ENCODE results near the gene TRMO.

DNA sequence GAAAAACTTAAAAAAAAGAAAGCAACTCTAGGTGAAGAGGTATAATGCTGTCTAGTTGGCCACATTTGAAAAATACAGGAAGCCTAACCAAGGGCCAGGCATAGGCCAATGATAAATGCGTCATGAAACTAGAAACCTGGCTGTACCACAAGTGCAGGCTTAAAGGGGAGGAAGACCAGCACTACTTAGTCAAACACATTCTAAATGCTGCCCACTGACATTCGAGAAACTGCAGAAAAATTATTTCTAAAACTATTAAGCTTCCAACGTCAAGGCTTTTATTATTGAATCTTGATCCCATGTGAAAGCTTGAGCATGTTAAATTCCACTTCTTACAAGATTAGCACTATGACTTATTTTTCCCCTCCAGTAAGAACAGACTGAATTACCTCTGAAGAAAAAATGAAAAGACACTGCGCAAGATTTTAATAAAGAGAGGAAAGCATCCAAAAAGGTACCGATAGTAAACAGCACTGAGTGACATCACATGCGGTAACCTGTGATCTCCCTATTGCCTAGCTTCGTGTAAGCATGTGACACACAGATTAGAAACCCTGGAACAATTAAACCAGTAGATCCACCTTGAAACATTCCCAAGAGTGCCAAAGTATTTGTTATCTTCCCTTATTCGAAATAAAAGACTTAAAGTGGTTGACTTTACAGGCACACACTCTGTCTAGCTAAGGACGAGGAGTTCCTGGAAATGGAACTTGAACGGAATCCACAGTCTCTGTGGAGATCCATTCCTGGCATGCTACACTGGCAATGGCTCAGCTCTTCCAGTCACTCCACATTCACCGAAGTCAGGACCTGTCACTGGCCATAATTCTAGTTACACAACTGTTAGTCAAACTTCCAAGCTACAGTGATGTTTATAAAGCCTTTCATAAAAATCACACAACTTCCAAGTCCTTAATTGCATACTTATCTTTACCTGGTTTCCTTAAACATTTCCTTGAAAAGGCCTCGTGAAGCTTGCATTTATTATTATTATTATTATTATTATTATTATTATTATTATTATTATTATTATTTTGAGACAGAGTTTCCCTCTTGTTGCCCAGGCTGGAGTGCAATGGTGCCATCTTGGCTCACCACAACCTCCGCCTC is 15.9 kb downstream of the CDC14B start:
- PRO-cap, 4 experiments: peak in 1 of 4 experiments; most common plus-strand start position 562 of the sequence (in 1); most common minus-strand start position 403 of the sequence (in 1)
- RAMPAGE, long total RNA, 2 experiments: no peak in any of the 2 experiments

DNA sequence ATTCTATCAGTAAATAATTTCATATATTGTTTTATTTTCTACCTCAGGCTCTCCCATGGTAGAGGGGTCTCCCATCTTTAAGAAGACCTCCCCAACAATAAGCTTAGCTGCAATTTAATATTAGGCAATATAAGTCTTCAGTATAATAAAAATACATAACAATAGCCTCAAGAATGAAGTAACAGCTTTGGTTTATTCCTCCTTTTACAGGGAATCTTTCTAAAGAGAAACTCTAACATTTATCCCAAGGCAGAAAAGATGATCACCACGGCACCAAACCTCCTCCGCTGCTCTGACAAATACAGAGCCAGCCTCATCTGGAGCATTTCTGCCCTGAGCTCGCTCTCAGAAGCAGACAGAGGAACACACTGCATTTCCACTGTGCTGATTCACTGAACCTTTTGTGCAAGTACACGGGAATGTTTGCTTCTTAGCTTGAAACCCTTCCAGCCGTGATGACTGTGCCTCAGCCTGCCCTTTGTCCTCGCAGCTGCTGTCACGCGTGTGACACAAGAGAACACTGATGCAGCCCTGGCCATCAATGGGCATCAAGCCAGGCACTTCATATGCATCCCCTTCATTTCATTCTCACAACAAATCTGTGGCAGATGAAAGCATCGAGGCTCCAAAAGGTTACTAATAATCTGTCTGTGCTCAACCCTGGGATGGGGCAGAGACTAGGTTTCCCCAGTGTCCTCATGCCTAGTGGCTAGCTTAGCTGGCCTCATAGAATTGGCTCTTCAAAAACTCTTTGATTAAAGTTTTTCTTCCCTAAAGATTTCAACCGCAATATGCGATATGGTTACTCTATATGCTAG is 7.6 kb downstream of the CDC14B start:
- PRO-cap, 4 experiments: peak in 4 of 4 experiments; most common plus-strand start position 345 of the sequence (in 2); most common minus-strand start position 394 of the sequence (in 3)
- RAMPAGE, long total RNA, 2 experiments: start-site peak on the minus strand in 1 of 2 experiments, centred at position 350 of the sequence, 31 reads per replicate

GRCh38 chr9:96875728-96876183 is 21.4 kb upstream of the ZNF782 start:
- PRO-cap, 4 experiments: peak in 4 of 4 experiments; most common plus-strand start chr9:96876008 (in 1); most common minus-strand start chr9:96875922 (in 4)
- RAMPAGE, long total RNA, 2 experiments: no peak in any of the 2 experiments

GRCh38 chr9:97214372-97215084 is 92.9 kb upstream of the CCDC180 start:
- PRO-cap, 4 experiments: no peak in any of the 4 experiments
- RAMPAGE, long total RNA, 2 experiments: no peak in any of the 2 experiments

DNA sequence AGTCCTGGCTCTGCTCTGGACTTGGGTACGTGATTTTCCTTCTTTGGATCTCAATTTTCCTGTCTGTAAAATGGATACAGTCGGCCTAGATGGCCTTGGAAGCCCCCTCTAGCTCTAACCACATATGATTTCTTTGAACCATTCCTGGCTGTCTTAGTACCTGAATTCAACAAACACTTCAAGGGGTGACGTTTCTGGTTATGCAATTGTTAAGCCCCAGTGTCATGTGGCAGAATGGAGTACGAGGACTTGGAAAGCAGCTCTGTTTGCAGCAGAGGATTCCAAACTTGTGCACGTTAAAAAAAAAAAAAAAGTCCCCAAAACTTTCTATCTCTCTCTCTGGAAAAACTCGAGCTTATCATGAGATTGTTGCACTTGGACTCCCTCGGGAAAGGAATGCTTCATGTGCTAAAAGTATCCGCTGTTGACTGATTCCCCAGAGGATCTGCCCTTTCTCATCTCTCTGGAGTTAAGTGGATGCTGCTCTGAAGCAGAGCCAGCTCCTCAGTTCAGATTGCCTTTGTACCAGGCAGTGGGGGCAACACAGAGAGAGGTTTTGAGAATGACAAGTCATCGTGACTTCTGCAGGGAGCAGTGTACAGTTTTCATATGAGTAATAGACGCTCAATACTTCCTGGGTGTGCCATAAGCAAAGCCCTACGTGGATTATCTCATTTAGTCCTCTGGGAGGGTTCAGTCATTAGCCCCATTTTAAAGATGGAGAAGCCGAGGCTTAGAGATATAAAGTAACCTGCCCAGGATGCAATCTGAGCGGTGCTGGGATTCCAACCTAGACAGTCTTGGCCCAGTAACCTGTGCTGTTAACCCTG is 28.0 kb downstream of the TMOD1 start:
- PRO-cap, 4 experiments: no peak in any of the 4 experiments
- RAMPAGE, long total RNA, 2 experiments: no peak in any of the 2 experiments

DNA sequence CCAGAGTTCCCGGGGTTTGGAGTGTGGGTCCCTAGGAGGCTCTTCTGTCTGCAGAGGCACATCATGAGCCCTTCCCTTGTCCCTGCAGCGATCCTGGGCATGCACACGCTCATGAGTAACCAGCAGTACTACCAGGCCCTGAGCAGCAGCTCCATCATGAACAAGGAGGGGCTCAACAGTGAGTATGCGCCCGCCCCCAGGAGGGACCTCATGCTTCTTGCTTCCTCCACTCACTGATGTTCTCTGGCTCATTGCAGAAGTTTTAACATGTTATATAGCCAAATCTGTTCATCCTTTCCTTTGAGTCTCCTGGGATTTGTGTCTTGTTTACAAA is 61.1 kb downstream of the TMOD1 start:
- PRO-cap, 4 experiments: no peak in any of the 4 experiments
- RAMPAGE, long total RNA, 2 experiments: no peak in any of the 2 experiments

- PRO-cap, 4 experiments: no peak in any of the 4 experiments
- RAMPAGE, long total RNA, 2 experiments: no peak in any of the 2 experiments
Observed at GRCh38 chr9:97601127-97601837, 31.9 kb downstream of the TSTD2 start.

DNA sequence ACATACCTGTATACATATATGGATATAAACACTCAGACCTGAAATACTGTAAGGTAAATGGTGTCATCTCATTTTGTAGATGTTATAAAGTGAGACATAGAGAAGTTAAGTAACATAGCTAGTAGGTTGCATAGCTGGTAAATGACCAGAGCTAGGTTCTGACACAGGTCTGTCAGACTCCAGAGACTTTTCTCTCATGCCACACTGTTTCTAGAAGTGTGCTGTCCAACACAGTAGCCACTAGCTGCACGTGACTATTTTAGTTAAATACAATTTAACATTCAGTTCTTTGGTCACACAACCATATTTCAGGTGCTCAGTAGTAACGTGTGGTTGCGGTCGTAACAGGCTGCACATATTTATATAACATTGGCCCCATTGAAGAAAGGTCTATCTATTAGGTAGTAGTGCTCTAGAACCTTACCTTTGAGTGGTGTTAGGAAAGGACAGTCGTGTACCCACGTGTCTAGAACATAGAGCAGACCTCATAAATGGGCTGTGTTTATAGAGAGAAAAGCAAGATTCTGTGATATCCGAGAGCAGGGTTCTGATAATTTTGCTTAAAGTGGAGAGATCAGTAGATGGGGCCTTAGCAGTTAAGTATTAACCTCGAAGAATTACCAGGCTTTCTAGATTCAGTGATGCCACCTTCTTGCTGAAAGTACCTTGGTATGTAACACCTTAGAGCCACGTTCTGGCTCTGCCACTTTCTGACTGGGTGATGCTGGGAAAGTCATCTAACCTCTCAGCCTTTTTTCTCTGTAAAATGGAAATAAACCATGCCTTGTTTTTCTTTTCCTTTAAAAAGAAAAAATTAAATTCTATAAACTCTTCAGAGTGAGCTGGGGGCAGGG is 29.4 kb downstream of the XPA start:
- PRO-cap, 4 experiments: no peak in any of the 4 experiments
- RAMPAGE, long total RNA, 2 experiments: no peak in any of the 2 experiments

GRCh38 chr9:97921881-97922829 is at the start of gene TRMO:
TSS of gene TRMO (minus strand) at chr9:97922500.
- PRO-cap, 4 experiments: peak in 4 of 4 experiments; most common plus-strand start chr9:97922285 (in 3); most common minus-strand start chr9:97922500 (in 4)
- RAMPAGE, long total RNA, 2 experiments: start-site peak on the minus strand in 2 of 2 experiments, at chr9:97922471-97922501 at its widest, 39 to 111 reads per replicate

DNA sequence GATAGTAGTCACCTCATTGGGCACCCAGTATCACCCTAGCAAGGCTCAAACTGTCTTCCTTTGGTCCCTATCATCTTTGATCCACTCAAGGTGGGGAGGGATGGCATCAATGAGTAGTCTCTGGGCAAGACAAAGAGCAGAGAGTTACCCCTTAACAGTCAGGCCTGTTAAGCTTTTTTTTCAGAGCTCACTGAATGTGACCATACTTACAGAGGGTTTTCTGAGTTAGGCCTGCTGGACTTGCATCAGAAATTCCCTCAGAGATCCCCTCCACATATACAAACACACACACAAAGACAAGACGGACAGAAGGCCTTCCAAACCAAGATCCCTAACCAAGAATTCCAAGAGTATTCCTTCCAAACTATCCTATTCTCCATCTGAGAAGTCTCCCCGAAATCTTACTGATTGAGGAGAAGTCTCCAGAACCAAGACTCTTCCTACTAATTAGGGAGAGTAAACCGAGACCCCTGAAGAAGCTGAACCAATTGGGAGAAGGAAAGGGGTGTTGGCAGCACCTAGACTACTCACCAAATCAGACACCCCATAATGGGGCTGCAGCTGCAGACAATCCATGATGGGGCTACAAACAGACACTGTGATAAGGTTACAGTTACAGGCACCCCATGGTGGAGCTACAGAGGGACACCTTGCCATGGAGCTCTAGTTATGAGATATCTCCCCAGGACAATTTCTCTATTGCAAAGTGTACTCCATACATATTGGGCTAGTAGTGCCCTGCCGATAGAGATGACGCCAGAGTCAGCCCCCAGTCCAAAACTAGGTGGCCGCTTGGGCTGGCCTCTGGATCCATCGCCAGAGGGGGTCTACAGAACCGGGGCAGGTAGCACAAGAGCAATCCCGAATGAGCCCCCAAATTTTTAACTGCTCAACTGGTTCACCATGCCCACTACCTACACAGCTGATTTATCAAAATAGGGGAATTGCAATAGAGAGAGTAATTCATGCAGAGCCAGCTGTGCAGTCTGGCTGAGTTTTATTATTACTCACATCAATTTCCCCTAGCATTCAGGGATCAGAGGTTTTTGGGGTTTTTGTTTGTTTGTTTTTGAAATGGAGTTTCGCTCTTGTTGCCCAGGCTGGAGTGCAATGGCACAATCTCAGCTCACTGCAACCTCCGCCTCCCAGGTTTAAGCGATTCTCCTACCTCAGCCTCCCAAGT is 2.2 kb upstream of the NANS start:
- PRO-cap, 4 experiments: no peak in any of the 4 experiments
- RAMPAGE, long total RNA, 2 experiments: no peak in any of the 2 experiments

DNA sequence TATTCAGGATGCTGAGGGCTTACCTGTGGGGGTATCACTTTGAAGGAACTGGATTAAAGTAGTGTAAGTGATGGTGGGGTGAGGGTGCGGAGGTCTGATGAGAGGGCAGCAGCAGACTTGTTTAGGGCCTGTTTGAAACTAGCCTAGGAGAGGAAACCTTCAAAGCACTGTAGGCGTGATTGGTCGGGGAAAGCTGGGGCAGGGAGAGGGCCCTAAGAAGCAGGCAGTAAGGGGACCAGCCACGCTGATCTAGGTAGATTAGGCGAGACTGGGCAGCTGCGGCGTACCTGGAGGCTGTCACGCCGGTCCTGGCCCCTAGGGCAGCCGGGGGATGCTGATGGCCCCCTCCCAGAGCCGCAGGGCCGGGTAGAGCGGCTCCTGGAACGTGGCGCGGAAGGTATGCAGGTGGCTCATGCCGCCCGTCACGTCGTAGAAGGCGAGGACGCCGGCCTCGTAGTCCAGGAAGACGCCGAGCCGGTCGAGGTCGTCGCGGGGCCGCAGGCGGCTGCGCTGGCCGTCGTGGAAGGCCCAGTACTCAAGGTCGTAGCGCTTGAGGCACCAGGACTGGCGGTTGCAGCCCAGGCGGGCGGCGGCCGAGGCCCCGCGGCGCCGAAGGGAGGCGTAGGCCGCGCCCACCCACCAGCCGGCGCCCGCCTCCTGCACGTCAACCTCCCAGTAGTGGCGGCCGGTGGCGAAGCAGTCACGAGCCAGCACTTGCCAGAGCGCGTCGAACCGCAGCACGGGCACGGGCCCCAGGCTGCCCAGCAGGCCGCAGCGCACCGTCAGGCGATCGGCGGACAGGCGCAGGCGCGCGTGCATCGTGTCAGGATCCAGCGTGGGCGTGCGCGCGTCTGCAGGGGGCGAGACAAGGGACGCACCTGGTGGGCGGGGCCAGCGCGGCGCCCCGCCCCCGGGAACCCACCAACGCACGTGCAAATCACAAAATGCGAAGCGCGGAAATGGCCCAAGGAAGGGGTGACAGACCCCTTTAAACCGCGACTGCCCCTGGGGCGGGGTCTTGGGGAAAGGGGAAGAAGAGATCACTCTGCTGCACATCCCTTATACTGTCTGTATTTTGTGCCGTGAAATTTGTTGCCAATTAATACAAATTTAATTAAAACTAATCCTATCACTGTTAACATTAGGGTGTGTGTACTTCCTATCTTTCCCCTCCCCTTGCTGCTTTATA is 31.0 kb downstream of the NANS start:
- PRO-cap, 4 experiments: no peak in any of the 4 experiments
- RAMPAGE, long total RNA, 2 experiments: no peak in any of the 2 experiments

- PRO-cap, 4 experiments: peak in 1 of 4 experiments; most common minus-strand start chr9:98104452 (in 1)
- RAMPAGE, long total RNA, 2 experiments: no peak in any of the 2 experiments
Observed at GRCh38 chr9:98104335-98104570, 14.8 kb downstream of the TRIM14 start.

GRCh38 chr9:98108119-98108348 is 11.0 kb downstream of the TRIM14 start:
- PRO-cap, 4 experiments: no peak in any of the 4 experiments
- RAMPAGE, long total RNA, 2 experiments: no peak in any of the 2 experiments

DNA sequence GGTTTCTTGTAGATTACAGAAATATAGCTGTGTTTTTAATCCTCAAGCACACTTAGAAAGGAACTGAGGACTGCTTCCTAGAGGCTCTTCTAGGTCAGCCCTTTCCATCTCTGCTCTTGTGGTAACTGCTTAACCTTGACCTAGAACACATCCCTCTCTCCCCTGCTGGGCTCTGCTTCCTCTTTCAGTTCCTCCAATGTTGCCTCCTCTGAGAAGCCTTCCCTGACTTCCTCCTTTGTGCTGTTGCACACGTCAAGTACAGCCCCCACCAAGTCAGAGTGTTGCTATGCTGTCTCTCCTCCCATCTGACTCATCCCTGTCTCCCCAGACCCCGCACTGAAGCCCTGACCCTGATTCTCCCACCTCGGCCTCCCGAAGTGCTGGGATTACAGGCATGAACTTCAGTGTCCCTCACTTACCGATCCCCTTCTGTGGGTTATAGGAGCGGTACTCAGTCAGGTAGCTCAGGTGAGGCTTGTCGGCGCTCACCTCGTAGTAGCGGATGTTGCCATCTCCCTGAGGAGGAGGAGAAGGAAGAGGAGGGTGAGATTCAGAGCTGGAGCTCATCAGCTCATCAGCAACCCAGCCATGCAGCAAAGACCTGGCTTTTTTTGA is 10.5 kb upstream of the TRIM14 start:
- PRO-cap, 4 experiments: peak in 1 of 4 experiments; most common minus-strand start position 118 of the sequence (in 1)
- RAMPAGE, long total RNA, 2 experiments: no peak in any of the 2 experiments

GRCh38 chr9:98508020-98508566 is 200.6 kb downstream of the GABBR2 start:
- PRO-cap, 4 experiments: no peak in any of the 4 experiments
- RAMPAGE, long total RNA, 2 experiments: no peak in any of the 2 experiments

DNA sequence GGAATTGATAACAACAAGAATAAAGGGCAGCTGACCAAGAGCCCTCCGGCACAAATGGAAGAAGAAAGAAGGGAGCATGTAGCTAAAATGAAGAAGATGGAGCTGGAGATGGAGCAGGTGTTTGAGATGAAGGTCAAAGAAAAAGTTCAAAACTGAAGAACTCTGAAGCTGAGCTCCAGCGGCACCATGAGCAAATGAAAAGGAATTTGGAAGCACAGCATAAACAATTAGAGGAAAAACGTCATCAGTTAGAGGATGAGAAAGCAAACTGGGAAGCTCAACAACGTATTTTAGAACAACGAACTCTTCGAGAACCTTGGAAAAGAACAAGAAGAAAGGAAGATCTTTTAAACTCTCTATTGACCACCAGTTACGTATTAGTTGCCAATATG is 101.0 kb downstream of the GABBR2 start:
- PRO-cap, 4 experiments: no peak in any of the 4 experiments
- RAMPAGE, long total RNA, 2 experiments: no peak in any of the 2 experiments

- PRO-cap, 4 experiments: no peak in any of the 4 experiments
- RAMPAGE, long total RNA, 2 experiments: no peak in any of the 2 experiments
Observed at GRCh38 chr9:98610123-98611325, 98.2 kb downstream of the GABBR2 start.

DNA sequence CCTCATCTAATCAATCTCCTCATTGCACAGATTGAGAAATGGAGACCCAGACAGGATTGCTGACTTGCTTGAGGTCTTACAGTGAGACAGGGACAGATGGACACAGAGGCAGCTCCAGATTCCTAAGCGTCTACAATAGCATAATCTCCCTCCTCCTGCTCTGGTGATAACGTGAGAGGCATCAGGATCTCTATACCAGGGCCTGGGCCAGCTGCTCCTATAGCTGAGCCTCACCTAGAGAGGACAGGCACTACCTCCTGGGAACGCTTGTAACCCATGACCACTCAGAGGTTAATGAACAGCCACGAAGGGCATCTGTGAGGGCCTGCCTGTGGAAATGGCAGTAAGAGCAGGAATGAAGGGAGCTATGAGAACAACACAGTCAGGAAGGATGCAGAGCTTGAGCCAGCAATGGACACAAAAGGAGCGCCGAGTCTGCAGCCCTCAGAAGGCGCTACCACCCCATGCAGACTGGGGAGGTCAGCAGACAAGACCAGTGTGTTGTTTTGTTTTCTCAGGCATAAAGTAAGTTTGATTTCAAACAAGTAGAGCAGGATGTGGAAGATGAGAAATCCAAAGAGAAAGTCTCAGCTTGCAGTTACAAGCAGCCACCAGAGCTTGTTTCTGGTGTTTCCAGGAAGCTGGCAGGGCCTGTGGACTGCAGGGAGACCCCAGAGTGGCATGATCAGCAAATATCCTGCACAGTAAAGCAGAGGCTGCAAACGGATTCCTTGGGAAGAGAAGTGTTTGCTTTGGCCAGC is 17.5 kb downstream of the ANKS6 start:
- PRO-cap, 4 experiments: no peak in any of the 4 experiments
- RAMPAGE, long total RNA, 2 experiments: no peak in any of the 2 experiments

DNA sequence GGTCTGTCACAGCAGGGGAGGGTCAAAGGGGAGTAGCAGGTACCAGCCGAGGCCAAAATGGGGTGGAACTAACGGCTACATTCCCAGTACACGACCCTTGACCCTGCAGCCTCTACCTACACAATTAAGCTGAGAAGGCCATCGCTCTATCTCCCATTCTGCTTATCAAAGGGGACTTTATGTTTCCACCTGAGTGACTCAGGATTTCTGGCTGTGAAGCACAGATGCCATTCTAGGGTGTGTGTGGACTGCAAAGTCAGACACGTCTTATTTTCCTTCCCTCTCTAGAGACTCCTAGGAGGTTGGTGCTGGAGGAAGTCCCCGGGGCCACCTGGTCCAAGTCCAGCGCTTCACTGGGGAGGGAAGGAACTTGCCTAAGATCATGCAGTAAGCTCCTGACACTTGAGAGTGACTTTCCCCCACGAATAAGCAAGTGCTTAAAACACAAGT is 14.4 kb downstream of the ANKS6 start:
- PRO-cap, 4 experiments: no peak in any of the 4 experiments
- RAMPAGE, long total RNA, 2 experiments: no peak in any of the 2 experiments

GRCh38 chr9:98790059-98790813 is 6.1 kb downstream of the ANKS6 start:
- PRO-cap, 4 experiments: no peak in any of the 4 experiments
- RAMPAGE, long total RNA, 2 experiments: no peak in any of the 2 experiments

Data from right lobe of liver (tissue), 4 donors.